Glomerular endothelial cell (primary cell): ENCODE results near the genes PRAMEF6, PRAMEF9, PRAMEF5 and KAZN.

DNA sequence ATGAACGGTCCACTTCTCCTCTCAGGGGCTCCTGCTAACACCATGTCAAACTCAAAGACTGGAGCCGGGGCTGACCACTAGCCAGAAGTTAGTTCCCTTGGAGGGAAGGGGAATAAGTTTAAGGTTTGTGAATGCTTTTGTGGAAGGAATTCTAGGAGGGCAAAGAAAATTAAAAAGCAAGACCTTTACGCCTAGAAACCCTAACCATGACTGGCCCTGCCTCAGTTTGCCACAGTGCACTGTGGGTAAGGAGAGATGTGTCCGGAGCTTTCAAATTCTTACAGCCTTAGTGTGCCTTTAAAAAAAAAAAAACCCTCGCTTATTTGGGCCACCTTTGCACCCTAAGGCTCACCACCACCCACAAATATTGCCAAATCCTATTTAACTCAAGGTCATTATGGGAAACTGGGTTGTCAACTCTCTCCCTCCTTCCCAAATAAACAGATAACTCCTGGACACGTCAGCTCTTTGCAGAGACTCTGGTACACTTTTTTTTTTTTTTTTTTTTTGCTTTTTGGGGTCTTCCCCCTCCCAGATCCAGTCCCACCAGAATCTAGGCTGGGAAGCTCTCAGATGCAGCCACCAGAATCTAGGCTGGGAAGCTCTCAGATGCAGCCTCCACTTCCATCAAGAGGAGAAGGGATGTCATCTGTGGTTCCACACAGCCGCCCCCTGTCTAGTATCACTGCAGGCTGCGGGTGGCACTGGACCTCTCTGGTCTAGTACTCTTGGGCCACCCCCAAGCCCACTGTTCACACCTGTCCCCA, 3.6 kb downstream of the DHRS3 start:
- RAMPAGE, long total RNA: no peak

GRCh38 chr1:12947359-12947791, at the start of gene PRAMEF6:
Gene PRAMEF6 (minus strand): TSS chr1:12947580.
- RAMPAGE, long total RNA: no peak

GRCh38 chr1:13171647-13172053, at the start of gene PRAMEF9:
Gene PRAMEF9 (plus strand): TSS chr1:13171848.
- RAMPAGE, long total RNA: no peak

DNA sequence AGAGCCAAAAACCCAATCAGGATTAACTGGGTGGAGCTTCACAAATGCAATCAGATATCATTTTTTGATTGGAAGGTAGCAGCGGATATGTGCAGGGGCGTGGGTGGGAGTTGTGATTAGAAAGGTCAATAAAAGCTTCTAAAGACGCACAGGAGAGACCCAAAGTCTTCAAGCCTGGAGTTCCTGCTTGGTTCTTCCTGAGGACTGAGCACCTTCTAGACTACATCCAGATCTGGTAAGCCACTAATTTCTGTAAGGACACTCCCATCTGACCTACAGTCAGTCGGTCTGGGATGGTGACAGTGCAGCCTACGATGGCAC, at the start of gene PRAMEF5:
TSS of gene PRAMEF5 (plus strand) at position 158 of the 321 bp plus-strand sequence.
- RAMPAGE, long total RNA: no peak

DNA sequence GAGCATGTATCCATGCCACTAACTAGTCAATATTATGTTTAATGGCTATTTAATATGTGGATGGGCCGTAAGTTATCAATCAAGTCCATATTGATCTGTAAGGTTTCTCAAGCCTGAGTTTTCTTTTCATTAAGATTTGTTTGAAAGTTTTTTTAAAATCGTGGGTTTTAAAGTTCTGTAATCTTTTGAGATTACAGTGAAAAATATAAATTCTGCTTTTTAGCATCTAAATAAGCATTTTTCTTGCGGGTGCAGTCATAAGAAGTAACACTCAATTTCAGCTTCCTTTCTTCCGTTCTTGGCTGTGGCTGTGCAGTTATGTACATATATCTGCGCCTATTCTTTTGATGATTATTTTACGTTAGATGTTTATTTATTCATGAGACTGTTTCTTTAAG, 2.3 kb downstream of the PRDM2 start:
- RAMPAGE, long total RNA: no peak

- RAMPAGE, long total RNA: no peak
Measured at GRCh38 chr1:13730701-13731528, 30.9 kb downstream of the PRDM2 start.

- RAMPAGE, long total RNA: no peak
Measured at GRCh38 chr1:13892524-13893344, 192.7 kb downstream of the PRDM2 start.

DNA sequence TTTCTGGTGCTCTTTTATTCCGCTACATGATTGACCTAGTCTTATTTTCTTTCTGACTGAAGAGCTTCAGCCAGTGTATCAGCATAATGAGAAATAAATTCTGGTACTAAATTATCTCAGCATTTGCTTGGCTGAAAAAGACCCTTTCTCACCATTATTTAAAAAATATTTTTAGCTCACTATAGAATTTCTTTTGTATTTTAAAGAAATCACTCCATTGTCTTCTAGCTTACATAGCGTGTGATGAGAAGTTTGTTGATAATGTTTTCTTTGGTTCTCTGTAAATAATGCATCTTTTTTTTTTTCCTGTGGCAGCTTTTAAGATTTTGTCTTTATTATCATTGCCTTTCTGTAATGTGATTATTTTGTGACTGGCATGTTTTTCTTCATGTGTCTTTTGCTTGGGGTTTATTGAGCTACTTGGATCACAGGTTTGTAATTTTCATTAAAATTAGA, 389.8 kb downstream of the PRDM2 start:
- RAMPAGE, long total RNA: no peak

GRCh38 chr1:14238625-14239152, 359.8 kb upstream of the KAZN start:
- RAMPAGE, long total RNA: no peak

DNA sequence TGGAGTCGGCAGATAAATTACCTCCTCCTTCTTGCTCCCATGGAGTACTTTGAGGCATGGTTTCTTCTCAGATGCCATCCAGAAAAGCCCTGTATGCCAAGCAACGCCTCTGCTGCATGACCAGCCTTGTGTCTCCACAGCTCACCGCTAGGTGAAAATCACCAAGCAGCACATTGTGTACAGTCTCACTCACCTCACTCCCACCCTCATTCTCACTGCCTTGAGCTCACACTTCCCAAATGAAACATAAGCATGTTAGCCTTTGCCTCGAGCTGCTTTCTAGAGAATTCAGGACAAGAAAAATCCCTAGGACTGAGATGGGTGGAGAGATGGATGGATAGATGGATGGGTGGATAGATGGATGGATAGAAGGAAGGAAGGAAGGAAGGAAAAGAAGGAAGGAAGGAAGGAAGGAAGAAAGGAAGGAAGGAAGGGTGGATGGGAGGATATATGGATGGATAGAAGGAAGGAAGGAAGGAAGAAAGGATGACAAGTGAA, 120.6 kb upstream of the KAZN start:
- RAMPAGE, long total RNA: no peak

- RAMPAGE, long total RNA: no peak
Measured at GRCh38 chr1:14598568-14599917, at the start of gene KAZN. Gene KAZN (plus strand): TSS chr1:14598685.

GRCh38 chr1:14627086-14627623, 28.7 kb downstream of the KAZN start:
- RAMPAGE, long total RNA: no peak

DNA sequence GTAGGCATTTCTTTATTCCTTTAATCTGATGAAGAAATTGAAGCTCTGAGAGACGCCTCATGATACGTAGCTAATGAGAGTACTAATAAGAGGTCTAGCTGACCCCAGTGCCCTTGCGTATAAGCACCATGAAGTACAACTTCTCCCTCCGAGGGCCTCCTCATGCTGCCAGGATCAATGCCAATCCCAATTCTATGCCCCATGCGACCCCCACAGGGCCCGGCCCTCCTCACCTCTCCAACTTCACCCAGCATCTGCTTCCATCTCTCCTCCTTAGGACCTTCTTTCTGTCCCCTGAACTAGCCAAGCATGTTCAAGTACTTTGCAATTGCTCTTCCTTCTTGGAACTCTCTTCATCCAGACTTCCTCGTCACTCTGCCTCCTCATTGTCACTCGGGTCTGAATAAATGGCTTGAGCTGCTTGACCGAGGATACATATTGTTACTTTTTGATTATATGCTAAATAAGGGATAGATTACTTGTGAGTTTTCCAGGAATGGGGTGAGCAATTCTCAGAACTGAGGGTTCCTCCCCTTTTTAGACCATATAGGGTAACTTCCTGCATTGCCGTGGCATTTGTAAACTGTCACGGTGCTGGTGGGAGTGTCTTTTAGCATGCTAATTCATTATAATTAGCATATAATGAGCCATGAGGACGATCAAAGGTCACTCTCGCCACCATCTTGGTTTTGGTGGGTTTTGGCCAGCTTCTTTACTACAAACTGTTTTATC, 179.0 kb downstream of the KAZN start:
- RAMPAGE, long total RNA: no peak

DNA sequence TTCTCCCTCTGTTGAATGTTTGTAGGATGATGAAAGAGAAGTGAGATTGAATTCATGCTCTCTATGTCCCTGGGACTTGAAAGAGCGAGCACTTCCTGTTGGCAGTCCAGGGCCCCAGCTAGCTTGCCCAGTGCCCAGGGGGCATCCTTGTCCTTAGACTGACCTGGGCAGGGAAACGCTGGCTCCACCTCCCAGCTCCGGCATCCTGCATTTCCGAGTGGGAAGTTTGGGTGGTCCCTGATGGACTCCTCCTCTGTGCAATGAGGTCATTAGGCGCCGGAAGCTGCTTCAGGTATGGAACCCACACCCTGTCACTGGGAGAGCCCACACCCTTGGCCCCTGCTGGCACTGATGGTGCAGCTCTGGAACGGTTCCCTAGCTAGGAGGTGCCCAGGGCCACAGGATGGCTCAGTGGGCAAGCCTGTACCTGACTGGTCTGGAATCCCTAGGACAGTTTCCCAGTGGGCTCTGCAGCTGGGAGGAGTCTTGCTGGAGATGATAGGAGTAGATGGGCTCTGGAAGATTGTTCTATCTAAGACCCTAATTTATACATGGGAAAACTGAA, 242.2 kb upstream of the TMEM51 start:
- RAMPAGE, long total RNA: no peak

- RAMPAGE, long total RNA: no peak
Measured at GRCh38 chr1:14925012-14925572, 228.5 kb upstream of the TMEM51 start.

GRCh38 chr1:15090298-15091047, 63.1 kb upstream of the TMEM51 start:
- RAMPAGE, long total RNA: no peak

DNA sequence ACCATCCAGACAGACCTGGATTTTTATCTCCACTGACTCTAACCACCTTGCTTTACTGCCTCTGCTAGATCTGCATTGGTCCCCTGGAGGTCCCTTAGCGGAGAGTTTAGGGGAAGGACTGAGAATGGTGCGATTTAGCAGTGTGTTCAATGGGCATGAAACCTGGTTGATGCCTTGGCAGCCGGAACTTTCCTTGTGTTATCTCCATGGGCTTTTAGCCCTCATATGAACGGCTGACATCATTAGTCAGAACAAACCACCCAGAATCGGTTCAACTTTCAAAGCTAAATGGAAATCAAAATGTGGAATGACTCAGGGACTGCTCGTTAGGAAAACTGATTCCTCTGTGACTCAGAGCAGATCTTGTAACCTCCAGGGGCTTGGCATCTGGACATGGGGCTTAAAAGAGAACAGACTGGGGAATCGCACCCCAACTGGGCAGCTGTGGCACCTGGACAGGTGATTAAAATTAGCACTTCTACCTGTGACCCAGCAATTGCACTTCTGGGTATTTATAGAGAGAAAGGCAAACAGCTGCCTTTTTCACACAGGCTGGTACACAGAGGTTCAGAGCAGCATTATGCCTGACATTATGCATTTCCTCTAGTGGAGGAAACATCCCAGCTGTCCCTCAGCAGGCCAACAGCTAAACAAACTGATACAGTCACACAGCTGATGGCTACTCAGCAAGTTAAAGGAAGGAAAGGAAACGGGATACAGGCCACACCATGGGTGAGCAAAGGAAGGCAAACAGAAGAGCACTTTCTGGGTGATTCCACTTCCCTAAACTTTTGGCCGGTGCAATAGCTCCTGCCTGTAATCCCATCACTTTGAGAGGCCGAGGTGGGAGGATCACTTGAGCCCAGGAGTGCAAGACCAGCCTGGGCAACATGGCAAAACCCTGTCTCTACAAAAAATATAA, 25.4 kb downstream of the TMEM51 start:
- RAMPAGE, long total RNA: no peak

GRCh38 chr1:15218974-15219741, 27.9 kb upstream of the FHAD1 start:
- RAMPAGE, long total RNA: no peak

DNA sequence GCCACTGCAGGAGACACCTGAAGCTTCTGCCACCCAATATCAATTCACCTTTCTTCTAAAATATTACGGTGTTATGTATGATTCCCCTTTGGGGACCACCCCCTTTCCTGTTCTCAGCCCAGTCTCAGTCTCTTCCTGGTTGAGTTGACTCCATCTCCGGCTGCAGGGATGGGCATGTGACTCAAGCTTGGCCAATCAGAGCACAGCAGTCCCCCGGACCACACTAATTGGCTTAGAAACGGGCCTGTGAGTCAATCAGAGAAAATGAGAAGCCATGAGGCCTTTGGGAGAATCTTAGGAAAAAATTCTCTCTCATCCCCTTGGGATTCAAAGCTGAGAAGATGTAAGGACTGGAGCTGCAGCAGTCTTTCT, 10.8 kb upstream of the FHAD1 start:
- RAMPAGE, long total RNA: no peak

GRCh38 chr1:15283419-15283862, 36.4 kb downstream of the FHAD1 start:
- RAMPAGE, long total RNA: no peak